Esophagus muscularis mucosa (tissue), 4 donors: Measurements from ENCODE around the gene CDK14.

DNA sequence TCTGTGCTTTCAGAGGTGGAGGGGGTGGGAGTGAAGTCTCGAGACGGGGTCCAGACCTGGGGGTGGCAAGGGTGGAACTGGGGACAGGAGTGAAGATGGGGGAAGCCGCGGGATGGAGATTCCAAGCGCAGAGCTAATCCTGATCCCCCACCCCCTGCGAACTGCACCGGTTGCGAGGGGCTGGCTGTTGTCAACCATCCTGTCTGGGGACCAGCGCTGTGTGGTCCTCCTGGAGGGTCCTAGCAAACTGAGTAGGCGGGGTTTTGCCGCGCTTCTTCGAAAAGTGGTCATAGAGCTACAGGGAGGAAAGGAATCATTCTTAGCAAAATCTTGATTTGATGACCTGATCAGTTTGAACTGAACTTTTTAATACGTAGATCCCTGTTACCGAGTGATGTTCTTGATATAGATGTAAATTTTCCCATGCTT, 598 bp downstream of the CFAP69 start:
- PRO-cap, result no peak
- RAMPAGE, long total RNA, 4 experiments, result no peak in any of the 4 experiments

- PRO-cap, result no peak
- RAMPAGE, long total RNA, 4 experiments, result no peak in any of the 4 experiments
These were observed 59.1 kb downstream of the PTTG1IP2 start for GRCh38 chr7:90528528-90528941.

DNA sequence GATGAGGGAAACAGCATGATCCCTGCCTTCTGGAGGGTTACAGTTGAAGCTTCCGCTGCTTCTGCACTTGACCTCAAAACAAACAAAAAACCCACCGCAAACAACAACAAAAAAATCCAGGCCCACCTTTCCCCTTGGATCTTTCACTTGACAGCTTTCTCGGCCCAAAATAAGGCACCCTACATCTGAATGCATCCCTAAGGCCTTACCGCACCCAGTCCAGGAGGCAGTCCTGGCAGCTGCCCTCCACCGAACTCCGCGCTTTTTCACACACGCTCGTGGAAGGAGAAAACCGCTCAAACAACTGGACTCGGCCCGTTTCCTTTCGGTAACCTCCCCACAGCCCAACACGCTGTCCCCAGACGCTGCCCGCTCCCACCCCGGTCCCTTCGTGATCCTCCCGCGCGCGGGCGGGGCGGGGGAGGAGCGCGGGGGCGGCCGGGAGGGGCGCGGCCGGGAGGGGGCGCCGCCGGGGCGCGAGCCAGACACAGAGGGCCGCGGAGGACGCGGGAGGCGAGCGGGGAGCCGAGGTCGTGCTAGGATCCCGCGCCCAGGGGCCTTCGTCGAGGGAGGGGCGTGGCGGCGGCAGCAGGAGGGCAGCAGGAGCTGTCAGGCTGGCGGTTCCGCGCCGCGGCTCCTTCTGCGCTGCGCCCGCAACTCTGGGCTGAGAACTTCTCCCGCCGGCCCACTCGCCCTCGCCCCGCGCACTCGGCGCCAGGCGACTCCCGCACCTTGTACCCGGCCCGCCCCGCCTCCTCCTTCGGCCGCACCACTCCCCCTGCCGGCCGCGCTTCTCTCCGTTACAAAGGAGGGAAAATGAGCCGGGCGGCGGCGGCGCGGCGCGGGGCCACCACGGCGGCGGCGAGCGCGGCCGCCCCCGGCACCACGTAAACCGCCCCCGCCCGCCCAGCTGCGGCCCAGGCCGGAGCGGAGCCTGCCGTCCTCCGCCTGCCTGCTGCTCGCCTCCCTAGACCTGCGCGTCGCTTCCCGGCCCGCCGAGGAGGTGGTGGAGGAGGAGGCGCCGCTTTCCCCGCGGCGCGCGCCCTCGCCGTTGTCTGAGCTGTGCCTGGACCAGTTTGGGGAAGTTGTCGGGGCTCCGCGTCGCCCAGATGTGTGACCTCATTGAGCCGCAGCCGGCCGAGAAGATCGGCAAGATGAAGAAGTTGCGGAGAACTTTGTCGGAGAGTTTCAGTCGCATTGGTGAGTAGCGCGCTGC, at the start of gene CDK14:
Gene CDK14 (plus strand): TSS at position 803 of the 1,216 bp plus-strand sequence.
- PRO-cap, result bidirectional peak, plus-strand start at position 488 of the sequence, minus-strand start at position 388 of the sequence; bidirectional peak, plus-strand start at position 803 of the sequence, minus-strand start at position 724 of the sequence; bidirectional peak, plus-strand start at position 1,122 of the sequence, minus-strand start at position 1,057 of the sequence
- RAMPAGE, long total RNA, 4 experiments, result start-site peak on the plus strand in 4 of 4 experiments, centred at positions 485 to 928 of the sequence, 30 to 90 reads per replicate; start-site peak on the minus strand in 1 of 4 experiments, centred at position 373 of the sequence, 15 reads per replicate

GRCh38 chr7:90696370-90697265, 100.5 kb downstream of the CDK14 start:
- PRO-cap, result no peak
- RAMPAGE, long total RNA, 4 experiments, result no peak in any of the 4 experiments

- PRO-cap, result no peak
- RAMPAGE, long total RNA, 4 experiments, result no peak in any of the 4 experiments
These were observed 114.2 kb downstream of the CDK14 start for GRCh38 chr7:90710234-90710874.

DNA sequence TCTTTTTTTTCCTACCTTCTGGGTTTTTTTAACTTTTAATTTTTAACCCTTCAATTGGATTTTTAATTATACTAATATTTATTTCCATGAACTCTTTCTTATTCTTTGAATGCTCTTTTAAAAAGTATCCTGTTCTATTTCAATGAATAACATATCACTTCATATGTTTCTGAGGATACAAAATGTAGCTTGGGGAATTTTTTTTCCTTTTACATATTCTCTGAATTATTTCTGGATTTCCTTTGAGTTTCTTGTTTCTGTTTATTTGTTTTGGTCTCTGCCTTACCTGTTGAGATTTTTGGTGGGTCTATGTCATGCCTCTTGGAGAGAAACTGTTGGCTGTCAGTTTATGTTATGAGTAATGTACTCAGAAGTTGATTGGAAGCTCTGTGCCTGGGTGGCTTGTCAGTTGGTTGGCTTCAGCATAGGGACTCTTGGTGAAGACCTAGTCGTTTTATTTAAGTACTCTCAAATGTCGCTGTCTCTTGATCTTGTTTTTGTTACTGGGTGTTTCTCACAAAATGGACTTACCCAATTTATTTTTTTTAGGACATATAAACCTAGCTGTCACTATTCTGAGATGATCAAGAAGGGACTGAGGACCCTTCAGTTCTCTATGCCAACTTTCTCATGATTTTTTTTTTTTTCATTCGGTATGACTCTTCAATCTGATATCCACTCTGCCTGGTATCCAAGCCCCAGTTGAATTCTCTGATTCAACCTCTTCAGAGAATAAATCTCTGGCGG, 132.5 kb downstream of the CDK14 start:
- PRO-cap, result no peak
- RAMPAGE, long total RNA, 4 experiments, result no peak in any of the 4 experiments

- PRO-cap, result no peak
- RAMPAGE, long total RNA, 4 experiments, result no peak in any of the 4 experiments
These were observed 181.0 kb downstream of the CDK14 start for GRCh38 chr7:90777101-90777580.

DNA sequence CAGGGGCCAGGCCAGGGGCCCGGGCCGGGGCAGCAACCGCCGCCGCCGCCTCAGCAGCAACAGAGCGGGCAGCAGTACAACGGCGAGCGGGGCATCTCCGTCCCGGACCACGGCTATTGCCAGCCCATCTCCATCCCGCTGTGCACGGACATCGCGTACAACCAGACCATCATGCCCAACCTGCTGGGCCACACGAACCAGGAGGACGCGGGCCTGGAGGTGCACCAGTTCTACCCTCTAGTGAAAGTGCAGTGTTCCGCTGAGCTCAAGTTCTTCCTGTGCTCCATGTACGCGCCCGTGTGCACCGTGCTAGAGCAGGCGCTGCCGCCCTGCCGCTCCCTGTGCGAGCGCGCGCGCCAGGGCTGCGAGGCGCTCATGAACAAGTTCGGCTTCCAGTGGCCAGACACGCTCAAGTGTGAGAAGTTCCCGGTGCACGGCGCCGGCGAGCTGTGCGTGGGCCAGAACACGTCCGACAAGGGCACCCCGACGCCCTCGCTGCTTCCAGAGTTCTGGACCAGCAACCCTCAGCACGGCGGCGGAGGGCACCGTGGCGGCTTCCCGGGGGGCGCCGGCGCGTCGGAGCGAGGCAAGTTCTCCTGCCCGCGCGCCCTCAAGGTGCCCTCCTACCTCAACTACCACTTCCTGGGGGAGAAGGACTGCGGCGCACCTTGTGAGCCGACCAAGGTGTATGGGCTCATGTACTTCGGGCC, 1.0 kb downstream of the FZD1 start:
- PRO-cap, result no peak
- RAMPAGE, long total RNA, 4 experiments, result no peak in any of the 4 experiments

- PRO-cap, result no peak
- RAMPAGE, long total RNA, 4 experiments, result no peak in any of the 4 experiments
These were observed 35.9 kb downstream of the FZD1 start for GRCh38 chr7:91300005-91300716.

- PRO-cap, result no peak
- RAMPAGE, long total RNA, 4 experiments, result no peak in any of the 4 experiments
These were observed 191.2 kb downstream of the FZD1 start for GRCh38 chr7:91455301-91455944.

GRCh38 chr7:91875712-91876037, 4.8 kb downstream of the MTERF1 start:
- PRO-cap, result no peak
- RAMPAGE, long total RNA, 4 experiments, result no peak in any of the 4 experiments

DNA sequence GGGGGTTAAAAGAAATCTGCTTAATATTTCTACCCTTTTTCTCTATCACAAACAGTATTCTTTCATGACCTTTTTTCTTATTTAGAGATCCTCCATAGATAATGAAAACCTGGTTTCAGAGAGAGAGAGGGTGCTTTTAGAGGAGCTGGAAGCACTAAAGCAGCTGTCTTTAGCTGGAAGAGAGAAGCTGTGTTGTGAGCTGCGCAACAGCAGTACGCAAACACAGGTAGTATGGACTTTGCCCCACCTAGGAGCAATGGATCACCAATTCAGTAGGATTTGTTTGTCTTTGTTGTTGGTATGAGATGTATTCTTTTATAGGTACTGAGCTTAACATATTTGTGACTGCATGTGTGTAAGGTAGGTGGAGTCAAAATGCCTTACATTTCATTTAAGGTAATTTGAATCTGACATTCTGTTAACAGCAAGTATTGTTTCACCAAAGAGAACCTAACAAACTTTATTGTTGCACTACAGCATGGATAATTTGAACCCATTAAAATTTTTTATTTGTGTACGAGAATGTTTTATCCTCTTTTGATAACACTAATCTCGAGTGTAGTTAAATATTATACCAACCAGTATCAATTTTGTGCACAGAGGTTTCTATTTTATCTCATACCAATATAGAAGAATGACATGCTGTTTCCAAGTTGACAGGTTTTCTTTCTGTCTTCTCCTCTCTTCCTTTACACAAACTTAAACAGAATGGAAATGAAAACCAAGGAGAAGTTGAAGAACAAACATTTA, 92.1 kb downstream of the CYP51A1 start:
- PRO-cap, result no peak
- RAMPAGE, long total RNA, 4 experiments, result no peak in any of the 4 experiments

DNA sequence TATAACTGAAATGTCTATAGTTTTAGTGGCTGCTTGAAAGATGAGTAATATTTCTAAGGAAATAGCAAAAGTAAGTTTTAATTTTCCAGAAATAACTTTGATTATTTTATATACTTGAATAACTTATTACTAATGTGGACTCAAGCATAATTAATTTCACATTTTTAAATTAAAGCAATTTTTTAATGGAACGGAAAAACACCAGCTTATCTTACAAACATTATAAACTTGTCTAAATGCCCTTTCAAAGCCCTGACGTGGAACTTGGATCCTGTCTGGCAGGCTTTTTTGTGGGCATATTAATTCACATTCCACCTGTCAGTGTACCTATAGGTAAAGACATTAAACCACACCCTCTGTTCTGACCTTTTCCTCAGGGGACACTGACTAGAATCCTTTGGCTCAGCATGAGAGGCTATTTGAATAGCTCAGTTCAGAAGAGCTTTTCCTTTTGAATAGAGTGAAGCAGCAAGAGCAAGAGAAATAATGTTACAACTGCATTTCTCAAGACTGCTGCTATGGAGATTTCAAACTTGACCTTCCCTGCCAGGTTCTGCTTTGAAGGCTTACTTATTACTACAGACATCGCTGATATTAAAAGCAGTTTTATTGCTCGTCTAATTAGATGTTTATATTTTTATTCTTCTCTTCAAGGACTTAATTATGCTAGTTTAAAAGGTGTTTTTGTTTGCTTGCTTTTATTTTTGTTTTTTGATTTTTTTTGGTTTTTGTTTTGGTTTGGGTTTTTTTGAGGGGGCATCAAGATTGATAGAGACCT, 76.9 kb downstream of the CYP51A1 start:
- PRO-cap, result no peak
- RAMPAGE, long total RNA, 4 experiments, result no peak in any of the 4 experiments

GRCh38 chr7:92135147-92135874, 1.0 kb upstream of the CYP51A1 start:
- PRO-cap, result no peak
- RAMPAGE, long total RNA, 4 experiments, result no peak in any of the 4 experiments

DNA sequence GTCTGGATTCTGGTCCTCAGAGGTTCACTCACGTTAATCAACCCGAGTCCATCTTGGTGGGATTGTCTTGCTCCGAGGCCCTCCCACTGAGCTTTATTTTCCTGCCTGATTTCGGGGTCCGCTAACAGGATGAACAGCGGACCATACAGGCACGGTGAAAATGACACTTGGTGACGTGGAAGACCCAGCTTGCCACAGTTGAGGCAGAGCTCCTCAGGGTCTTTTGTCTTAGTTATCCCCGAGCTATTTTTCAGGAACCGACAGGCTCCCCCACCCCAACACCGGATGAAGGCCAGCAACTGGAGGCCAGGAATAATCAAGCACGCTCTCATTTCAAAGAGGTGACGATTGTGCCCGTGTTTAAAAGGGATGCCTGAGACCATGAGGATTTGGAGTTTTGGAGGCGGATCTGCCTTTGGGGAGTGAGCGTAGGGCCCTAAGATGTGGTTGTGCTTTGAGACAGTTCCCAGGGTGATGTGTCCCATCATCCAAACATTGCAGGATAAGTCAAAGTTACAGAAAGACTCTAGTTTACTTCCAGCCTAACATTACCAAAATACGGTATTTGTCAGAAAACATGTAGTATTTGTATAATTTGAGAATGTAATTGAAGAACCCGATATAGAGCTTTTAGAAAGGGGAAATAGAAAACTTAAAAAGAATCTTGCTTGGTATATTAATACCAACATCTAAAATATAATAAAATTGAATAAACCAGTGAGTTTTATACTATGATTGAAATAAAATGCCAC, 682 bp upstream of the LRRD1 start:
- PRO-cap, result unidirectional peak, minus-strand start at position 287 of the sequence
- RAMPAGE, long total RNA, 4 experiments, result no peak in any of the 4 experiments

GRCh38 chr7:92246969-92247332, 1.2 kb downstream of the ANKIB1 start:
- PRO-cap, result no peak
- RAMPAGE, long total RNA, 4 experiments, result no peak in any of the 4 experiments

- PRO-cap, result no peak
- RAMPAGE, long total RNA, 4 experiments, result no peak in any of the 4 experiments
These were observed 49.1 kb downstream of the ANKIB1 start for GRCh38 chr7:92294633-92295490.

DNA sequence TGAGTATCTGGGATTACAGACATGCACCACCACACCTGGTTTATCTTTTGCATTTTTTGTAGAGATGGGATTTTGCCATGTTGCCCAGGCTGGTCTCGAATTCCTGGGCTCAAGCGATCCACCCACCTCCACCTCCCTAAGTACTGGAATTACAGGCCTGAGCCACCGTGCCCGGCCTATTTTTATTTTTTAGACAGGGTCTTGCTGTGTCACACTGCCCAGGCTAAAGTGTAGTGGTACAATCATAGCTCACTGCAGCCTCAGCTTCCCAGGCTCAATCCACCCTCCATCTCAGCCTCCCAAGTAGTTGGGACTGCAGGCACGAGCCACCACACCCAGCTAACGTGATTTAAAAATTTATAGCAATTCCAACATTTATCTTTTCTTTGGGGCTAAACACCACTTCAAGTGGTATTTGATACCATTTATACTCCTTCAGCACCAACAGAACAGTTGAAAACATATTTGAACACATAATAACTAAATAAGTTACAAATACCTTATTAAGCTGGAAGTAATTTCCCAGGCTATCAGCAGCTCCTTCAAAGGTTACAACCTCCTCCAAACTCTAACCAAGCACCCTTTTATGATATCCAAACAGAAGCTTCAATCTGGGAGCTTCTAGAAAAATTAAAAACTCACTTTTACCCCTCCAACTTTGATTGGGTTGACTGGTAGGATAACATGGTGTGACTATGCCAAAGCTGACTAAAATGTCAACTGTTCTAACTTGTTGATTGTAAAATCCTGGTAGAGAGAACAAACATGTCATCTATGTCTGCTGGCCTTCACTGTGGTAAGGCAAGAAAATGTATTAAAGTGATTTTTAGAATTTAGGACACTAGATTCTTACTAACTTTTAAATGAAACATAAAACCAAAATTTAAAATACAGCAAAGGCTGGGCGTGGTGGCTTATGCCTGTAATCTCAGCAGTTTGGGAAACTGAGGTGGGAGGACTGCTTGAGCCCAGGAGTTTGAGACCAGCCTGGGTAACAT, 29.9 kb downstream of the RBM48 start:
- PRO-cap, result no peak
- RAMPAGE, long total RNA, 4 experiments, result no peak in any of the 4 experiments

- PRO-cap, result no peak
- RAMPAGE, long total RNA, 4 experiments, result no peak in any of the 4 experiments
These were observed 18.4 kb upstream of the FAM133B start for GRCh38 chr7:92608266-92609298.

DNA sequence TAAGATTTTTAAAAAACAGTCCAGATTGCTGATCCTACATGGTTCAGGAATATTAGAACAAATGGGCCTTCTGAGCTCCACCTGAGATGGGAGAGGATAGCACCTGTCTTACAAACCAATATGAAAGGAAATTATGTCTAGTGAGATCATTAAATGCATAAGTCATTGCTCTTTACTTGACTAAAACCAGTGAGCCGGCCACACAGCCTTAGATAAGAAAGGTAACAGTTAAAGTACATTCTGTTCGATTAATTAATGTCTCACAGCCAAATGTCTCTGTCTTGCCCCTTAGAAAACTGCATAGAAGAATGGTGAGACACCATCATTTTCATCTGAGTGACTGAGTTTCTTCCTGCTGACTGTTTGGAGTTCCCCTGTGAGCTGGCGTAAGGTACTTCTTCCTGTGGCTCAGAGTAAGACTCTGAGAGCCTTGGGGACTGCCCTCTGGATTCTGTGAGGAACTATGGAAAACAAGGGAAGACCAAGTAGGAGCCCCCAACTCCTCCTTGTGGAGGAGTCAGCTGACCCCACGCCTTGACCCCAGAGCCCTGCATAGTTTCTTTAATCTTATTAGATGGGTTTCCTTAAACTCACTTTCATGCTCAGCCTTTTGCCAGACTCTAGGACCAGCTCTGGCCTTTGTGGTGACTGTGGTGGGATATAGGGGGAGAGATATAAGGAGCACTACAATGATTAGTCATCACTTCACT, 51.6 kb upstream of the FAM133B start:
- PRO-cap, result no peak
- RAMPAGE, long total RNA, 4 experiments, result no peak in any of the 4 experiments